ENCODE results near the gene VASH2.

GRCh38 chr1:212950195-212951142 is at the start of gene VASH2:
Gene VASH2, plus strand, starts transcription at chr1:212950541.
- PRO-cap, result no peak
- RAMPAGE, long total RNA, result no peak

GRCh38 chr1:212951323-212951527 is 884 bp downstream of the VASH2 start:
- PRO-cap, result no peak
- RAMPAGE, long total RNA, result no peak

DNA sequence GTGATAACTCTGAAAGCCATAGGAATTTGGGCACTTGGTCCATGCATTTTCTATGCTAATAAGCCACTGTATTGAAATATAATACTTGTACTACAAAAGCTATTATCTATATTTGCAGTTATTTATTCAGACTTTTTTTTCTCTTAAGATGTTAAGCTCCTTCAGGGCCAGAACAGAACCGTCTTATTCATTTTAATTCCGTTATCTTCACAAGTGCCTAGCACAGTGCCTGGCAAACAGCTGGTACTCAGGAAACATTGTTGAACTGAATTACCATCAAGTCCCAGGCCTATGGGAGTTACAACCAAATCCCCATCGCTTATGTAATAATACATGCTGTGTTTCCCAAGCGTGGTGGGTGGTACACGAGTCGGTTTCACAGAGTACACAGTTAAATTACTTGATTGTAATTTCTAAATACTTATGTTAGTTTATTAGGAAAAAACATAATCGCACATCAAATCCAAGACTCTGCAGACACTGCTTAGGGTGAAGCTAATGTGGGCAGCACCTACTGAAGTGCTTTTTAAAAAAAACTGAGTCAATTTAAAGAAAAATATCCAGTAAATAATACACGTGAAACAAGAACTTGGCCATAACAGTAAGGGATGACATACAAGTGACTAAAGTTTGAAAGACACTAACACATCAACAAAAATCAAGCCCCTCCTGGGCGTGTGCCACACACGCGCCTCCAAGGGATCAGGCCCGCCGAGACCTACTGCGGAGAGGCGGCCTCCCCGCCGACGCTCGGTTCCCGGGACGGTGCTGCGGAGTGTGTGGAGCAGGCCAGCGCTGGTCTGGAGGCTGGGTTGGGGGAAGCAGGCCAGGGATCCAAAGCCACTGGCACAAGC is 936 bp downstream of the ANGEL2 start:
- PRO-cap, result no peak
- RAMPAGE, long total RNA, result no peak

- PRO-cap, result no peak
- RAMPAGE, long total RNA, result no peak
Observed at GRCh38 chr1:213372069-213372622, 321.1 kb downstream of the RPS6KC1 start.

GRCh38 chr1:213996213-213996977 is 8.6 kb downstream of the PROX1 start:
- PRO-cap, result no peak
- RAMPAGE, long total RNA, result no peak

DNA sequence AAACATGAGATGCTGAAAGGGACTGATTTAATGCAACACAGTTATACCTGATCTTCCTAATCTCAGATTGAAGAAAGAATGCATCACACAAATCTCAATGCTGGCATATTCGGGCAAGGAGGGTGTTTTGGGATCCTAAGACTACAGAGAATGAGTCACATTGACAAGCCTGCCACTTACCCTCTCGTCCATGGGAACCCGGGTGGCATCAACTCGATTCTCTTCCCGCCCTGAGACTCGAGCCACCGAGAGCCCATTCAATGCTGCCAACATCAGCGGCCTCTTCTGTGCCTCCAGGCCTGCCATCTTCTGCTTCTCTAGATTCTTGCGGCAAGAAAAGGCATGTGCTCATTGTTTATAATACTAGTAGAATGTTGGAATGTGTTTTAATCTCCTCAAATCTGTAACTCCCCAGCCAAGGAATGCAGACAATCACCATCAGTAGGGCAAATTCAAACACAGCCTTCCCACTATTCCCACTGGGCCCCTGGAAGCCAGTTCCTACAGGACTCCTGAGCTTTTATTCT is 96.9 kb downstream of the SMYD2 start:
- PRO-cap, result no peak
- RAMPAGE, long total RNA, result no peak

DNA sequence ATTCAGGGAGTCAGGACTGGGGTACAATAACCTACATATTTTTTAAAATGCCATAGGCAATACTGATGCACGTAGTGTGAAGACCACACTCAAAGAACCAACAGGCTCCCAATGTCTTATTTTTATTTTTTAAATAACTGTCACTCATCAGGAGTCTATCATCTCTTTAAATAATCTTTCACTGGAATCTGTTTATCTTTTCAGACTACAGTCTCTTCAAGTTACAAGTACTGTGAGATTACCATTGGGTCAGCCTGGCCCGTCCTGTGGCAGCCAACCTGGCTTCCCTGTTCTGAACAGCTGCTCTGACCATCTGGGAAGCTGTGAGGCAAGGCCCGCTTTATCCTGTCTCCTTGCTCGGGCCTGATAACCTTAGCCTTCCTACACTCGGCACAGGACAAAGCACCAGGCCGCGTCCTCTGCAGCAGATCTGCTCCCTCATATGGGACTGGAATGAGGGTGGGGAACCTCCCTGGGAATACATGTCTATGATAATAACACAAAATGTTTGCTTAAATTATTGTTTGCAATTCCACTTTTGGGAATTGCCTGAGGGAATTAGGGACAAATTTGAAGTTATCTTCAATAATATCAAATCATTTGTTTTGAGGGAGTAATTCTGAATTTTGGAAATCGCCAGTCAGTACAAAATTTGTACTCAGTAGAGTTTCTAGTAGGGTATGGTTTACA is 113.3 kb downstream of the PTPN14 start:
- PRO-cap, result no peak
- RAMPAGE, long total RNA, result no peak

DNA sequence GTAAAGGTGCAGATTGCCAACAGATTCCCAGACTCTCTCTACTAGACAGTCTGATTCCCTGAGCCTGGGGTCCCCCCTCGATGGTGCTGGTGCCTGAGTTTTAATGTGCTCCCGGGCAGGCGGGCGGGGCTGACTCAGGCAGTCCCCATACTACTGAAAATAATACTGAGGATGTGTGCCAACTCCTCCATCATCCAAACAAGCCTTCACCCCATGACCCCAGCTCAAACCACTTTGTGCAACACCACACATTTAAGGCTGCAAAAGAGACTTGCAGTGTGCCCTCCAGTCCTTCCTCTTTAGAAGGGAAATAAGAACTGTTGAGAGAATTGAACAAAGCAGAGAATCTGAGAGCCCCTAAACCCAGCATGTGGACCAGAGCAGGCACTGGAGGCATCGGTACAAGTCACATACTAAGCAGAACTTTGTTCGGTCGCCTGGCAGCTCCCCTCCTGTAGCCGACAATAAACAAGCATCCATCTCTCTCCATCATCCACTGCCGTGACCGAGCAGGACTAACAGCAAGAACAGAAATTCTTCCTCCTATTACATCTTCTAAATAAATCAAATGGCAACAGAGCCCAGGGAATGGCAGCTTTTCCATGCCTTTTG is 36.8 kb downstream of the PTPN14 start:
- PRO-cap, result no peak
- RAMPAGE, long total RNA, result no peak

- PRO-cap, result no peak
- RAMPAGE, long total RNA, result no peak
Observed at GRCh38 chr1:214549889-214550493, 1.4 kb downstream of the PTPN14 start.

- PRO-cap, result no peak
- RAMPAGE, long total RNA, result no peak
Observed at GRCh38 chr1:215005152-215005996, 77.2 kb upstream of the KCNK2 start.

- PRO-cap, result no peak
- RAMPAGE, long total RNA, result no peak
Observed at GRCh38 chr1:215083793-215084194, 1.3 kb downstream of the KCNK2 start.

DNA sequence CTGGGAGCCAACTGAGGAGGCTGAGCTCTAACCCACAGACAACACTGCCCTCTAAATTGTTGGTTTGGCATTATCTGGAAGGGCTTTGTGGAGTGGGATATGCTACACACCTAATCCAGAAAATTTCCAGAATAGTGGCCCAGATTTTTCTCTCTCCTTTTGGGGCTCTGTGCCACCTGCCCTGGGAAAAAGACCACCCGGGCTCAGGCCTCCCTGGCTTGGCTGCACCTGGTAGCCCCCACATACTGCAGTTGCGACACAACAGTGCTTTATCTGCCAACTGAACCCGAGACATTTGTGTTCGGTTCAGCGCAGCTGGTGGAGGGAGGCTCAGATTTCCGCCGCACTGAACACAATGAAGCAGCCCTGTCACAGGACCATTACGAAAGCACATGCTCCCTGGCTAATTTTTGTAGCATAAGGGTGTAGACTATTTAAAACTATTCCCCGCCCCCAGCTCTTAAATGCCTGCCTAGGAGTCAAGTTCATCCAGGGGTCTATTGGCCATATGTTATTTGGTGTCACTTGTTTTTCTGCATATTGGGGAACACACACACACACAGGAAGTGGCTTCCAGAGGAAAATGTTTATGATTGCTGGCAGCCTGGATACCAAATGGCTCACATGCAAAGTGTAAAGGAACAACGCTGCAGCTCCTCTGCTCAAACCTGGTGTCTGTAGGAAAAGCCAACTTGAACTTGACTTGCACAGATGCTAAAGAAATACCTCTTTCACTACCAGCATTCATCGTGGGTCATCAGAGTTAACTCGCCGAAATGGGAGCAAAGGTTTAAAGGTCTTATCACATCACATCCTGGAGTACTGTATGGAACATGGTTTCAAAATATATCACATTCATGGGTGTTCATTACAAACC is 92.4 kb upstream of the ESRRG start:
- PRO-cap, result no peak
- RAMPAGE, long total RNA, result no peak

DNA sequence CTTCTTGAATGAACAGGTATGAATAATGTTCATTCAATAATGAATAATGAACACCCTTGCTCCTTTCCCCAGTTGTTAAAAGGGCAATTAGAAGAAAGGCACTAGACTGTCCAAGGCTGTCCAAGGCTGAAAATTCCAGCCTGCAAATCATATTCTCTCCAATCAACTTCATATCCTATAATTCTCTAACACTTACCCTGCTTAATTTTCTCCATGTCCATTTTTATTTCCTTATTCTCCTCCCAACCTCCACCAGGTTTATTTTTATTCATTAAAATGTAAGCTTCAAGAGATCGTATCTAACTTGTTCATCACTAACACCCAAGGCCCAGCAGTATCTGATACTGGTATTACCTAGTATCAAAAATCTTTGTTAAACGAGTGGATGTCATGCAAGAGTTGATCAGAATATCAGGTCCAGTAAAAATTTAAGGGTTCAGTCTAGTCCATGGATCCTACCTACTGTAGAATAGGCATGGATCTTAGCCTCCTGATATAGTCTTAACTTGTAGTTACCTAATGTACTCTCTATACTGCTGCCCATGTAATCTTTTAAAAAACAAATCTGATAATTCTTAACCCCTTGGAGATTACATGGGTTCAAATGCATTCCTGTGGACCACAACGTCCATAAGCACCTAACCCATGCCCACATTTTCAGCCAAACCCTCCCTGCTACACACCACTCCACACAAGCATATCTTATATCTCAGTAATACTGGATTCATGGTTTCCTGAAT is 29.1 kb downstream of the GPATCH2 start:
- PRO-cap, result no peak
- RAMPAGE, long total RNA, result no peak

GRCh38 chr1:218312467-218313093 is 27.5 kb downstream of the RRP15 start:
- PRO-cap, result no peak
- RAMPAGE, long total RNA, result no peak

DNA sequence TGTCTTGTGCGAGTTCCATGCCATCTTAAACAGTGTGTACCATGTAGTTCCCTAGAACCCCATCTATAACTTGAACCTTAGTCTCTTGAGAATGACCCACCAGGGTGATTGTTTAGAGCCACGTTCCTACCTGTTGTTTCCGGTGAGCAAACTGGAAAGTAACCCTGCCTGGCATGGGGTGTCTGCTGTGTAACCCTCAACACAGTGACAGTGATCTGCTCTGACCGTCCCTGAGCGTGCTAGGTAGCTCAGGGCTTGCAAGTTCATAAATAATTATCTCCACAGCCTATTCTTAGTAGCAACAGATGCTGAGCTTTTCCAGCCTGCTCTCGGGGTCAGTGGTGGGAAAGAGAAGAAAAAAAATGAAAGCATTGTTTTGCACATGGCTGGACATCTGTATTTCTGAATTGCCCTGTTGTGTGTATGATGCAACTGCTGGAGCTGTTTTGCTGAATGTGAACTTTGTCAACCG is 26.7 kb downstream of the TGFB2 start:
- PRO-cap, result no peak
- RAMPAGE, long total RNA, result no peak

GRCh38 chr1:218498053-218499130 is 153.3 kb downstream of the TGFB2 start:
- PRO-cap, result no peak
- RAMPAGE, long total RNA, result no peak

DNA sequence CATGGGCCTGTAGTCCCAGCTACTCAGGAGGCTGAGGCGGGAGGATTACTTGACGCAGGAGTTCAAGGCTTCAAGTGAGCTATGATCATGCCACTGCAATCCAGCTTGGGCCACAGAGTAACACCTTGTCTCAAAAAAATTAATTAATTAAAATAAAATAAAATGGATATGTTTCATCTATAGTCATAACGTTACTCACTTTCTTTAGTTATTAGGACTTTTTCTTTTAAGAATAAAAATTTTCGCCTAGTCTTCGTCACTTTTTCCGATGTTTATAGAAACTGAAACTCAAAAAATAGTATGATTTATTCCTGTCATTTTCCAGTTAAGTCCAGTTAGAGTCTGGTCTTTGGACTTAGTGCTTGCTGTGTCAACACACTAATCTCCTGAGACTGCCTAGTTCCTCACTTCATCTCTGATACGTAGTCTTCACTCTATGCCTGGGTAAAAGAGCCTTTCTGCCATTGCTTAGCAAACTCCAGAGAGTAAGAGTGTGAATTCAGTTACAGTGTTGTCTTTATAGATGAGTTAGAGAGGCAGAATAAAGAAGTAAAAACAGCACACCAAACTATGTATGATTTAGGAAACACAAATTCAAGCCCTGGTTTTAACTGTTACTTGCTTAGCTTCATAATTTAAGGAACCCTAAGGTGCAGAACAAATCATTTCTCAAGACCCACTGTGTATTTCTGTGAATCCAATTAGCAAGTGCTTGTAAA is 28.2 kb downstream of the IARS2 start:
- PRO-cap, result no peak
- RAMPAGE, long total RNA, result no peak

- PRO-cap, result no peak
- RAMPAGE, long total RNA, result no peak
Observed at GRCh38 chr1:220206598-220207178, 65.6 kb downstream of the RAB3GAP2 start.

DNA sequence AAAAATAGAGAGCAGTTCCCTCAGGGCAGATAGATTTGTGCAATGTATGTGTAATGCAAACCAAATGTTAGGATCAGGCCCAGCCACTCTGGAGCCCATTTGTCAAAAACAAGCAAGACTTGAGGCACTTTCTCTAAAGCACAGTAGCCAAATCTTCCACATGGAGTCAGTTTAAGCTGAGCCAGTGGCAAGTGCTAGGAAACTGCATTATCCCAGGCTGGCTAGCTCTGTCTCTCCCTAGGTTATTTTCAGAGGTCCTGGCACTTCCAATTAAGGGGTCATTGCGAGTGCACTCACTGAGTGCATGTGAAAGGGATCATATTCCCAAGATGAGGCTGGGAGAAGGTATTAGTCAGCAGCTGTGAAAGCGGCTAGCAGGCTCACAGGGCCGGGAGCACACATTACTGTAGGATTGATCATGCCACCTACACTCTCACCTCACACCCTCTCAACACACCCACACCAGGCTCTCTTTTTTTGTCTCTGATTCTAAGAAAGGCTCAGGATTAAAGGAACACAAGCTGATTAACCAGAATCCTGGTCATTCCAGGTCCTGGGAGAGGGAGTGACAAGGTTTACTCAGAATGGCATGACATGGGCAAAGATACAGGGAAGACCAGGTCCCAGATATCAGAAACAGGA is 98.1 kb upstream of the RAB3GAP2 start:
- PRO-cap, result no peak
- RAMPAGE, long total RNA, result no peak

- PRO-cap, result no peak
- RAMPAGE, long total RNA, result no peak
Observed at GRCh38 chr1:220697038-220697899, 7.1 kb downstream of the C1orf115 start.

Data from Karpas-422 (cell line).